Ileum (tissue), 1 donor: ENCODE results near the gene PCSK6.

DNA sequence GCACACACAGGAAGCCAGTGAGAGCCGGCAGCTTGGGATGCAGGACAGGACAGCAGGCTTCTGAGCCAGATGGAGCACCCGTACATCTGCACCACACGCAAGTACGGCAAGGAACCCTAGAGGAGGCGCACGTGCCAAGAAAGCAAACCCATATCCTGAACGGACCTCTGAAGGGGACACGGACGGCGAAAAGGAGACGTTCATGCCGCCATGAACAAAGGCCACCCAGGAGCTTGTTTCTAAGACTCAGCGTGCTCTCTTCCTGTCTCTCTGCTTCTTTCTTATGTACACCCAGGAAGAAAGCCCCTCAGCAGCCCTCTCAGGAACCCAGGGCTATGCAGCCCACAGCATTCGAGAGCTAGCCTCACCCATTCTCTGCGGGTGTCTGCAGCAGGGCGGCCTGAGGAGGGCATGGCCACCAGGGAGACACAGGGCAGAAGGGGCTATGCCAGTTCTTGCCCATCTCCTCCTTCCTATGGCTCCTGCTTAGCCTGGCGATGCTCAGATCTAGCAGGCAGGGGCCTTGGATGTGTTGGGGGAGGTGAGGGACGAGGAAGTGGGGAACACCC lies 81.4 kb downstream of the PCSK6 start:
- PRO-cap = no peak

- PRO-cap = no peak
Observed at GRCh38 chr15:101459142-101459859, 30.2 kb downstream of the PCSK6 start.

GRCh38 chr15:101464021-101464615 lies 25.4 kb downstream of the PCSK6 start:
- PRO-cap = no peak

DNA sequence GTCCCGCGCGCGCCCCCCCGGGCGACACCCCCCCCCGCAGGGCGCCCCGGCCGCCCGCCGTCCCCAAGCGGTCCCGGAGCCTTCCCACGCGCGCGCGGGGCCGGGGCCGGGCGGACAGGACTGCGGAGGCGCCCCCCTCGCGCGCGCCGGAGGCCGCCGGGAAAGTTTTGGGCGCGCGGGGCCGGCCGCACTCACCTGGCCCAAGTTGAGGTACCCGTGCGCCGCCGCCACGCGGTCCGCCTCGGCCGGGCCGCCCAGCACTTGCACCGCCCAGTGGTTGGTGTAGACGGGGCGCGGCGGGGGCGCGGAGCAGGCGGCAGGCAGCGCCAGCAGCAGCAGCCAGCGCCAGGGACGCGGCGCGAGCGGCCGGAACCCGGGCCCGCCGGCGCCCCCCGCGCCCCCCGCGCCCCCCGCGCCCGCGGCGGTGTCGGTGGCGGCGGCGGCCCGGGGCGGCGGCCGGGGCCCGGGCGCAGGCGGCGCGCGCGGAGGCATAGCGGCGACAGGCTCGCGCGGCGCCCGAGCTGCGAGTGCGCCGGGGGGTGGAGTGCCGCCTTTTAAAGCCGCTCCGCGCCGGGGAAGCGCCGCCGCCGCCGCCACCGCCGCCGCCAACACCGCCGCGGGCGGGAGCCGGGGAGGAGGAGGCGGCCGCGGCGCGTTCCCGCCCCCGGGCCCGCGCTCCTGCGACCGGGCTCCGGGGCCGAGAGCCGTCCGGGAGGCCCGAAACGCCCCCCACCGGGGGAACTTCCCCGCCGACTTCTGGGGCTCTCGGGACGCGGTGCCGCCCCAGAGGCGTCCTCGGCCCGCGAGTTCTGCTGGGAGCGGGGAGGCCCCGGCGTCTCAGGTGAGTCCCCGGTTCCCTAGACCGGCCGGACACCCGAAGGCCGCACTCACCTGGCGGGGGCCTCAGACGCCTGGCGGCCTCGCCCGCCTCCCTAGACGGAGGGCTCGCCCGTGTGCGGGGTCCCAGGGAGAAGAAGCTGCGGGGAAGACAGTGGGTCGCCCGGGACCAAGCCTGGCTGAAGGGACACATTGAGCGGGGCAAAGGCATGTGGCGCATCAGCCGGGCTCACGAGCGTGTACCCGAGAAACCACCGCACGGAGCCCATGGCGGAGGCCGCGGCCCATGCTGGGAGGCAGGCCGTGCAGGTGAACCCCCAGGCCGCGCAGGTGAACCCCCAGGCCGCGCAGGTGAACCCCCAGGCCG lies at the start of gene PCSK6:
TSS of gene PCSK6 (minus strand) at position 529 of the 1,204 bp plus-strand sequence.
- PRO-cap = bidirectional peak, plus-strand start at position 285 of the sequence, minus-strand start at position 207 of the sequence; bidirectional peak, plus-strand start at position 611 of the sequence, minus-strand start at position 529 of the sequence; unidirectional peak, minus-strand start at position 758 of the sequence

- PRO-cap = no peak
Observed at GRCh38 chr15:101495128-101495750, 5.7 kb upstream of the PCSK6 start.

- PRO-cap = bidirectional peak, plus-strand start at chr15:101497916, minus-strand start at chr15:101497677
Observed at GRCh38 chr15:101497437-101498220, 8.1 kb upstream of the PCSK6 start.

DNA sequence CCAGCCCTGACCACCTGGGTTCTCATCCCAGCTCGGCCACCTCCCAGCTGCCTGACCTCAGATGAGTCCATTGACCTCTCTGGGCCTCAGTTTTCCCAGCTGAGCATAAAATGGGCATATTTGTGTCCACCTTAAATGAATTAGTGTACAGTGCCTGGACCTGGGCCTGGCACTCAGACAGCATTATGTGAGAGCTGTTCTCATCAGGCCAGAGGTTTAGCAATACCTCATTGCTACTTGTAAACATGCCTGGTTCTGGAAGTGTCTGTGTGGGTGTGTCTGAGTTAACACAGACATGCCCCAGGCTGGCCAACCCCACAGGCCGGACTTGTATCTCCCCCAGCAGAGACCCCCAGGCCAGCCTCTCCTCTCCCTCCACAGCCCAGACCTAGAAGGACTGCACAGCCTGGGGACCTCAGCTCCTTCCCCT lies 11.6 kb upstream of the PCSK6 start:
- PRO-cap = no peak

- PRO-cap = no peak
Observed at GRCh38 chr15:101530005-101530688, 40.6 kb upstream of the PCSK6 start.

GRCh38 chr15:101683935-101684494 lies 31.8 kb upstream of the TM2D3 start:
- PRO-cap = no peak

DNA sequence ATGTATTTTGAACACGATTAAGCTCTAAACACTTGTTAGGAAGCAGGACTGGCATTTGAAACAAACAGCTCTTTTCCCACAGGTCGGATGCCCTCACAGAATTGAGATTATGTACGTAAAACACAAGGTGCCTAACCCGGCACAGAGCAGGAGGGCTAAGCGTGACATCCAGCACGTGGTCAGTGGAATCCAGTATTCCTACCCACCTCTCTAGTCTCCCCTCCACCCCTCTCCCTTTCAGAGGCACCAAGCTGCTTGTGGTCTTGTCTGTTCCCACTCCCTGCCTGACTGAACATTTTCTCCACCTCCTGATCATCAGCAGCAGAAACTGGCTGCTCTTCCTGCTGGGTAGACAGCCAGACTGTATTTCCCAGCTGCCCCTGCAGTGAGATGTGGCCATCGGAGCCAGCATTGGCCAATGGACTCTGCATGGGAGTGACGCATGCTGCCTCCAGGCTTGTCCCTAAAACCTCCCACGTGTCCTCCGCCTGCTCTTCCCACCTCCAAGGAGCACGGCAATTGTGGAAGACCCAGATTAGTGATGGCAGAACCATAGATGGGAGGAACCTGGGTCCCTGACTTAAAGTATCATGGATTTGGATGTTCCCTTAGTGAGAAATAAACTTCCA lies 143.8 kb downstream of the OR4F15 start:
- PRO-cap = no peak